Measurements from ENCODE around the genes KRTAP13-2, KRTAP19-1 and KRTAP20-3.

DNA sequence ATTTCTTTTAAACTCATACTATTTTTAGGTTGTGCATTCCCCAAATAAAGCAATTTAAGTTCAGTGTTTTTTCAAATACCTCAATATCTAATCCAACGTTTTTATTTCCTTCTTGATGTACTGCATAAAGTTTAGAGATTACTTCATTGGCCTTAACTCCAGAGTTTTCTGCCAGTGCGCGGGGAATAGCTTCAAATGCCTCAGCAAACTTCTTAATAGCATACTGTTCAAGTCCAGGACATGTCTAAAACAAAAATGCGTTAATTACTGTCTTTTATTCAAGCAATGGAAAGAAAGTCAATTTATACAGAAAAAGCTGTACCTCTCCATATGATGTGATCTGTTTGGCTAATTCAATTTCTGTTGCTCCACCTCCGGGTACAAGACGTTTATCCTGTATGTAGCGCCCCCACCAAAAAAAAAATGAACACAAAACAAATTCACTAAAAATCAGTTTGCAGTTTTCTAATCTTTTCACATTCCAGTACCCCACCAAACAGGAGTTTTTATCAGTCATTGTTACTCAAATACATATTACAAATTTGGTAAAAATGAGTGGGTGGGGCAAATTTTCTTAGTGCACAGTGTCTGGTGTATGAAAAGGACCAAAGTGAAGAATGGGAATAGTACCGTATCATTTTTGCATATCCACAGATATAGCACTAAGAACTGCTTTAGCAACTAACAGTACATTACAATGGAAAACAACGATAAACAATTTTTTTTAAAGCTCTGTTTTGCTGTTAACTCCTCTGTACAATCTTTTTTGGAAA, 12.1 kb downstream of the CCT8 start:
- PRO-cap: no peak

DNA sequence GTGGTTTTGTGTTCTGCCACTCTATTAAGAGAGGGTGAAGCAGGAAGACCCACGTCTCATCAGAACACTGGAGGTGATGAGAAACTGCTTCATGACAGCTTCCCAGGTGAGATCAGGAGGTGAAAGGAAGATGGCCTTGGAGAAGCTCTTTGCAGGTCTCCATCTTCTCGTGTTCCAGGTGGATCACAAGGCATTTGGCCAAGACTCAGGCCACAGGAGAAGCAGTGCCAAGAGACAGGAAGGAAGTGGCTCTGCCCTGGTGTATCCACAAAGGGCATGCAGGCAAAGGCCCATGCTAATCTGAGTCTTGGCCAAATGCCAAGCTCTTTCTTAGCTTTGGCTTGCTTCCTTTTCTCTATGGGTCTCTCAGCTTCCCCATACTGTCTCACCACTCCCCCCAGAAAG, 5.6 kb upstream of the CCT8 start:
- PRO-cap: no peak

DNA sequence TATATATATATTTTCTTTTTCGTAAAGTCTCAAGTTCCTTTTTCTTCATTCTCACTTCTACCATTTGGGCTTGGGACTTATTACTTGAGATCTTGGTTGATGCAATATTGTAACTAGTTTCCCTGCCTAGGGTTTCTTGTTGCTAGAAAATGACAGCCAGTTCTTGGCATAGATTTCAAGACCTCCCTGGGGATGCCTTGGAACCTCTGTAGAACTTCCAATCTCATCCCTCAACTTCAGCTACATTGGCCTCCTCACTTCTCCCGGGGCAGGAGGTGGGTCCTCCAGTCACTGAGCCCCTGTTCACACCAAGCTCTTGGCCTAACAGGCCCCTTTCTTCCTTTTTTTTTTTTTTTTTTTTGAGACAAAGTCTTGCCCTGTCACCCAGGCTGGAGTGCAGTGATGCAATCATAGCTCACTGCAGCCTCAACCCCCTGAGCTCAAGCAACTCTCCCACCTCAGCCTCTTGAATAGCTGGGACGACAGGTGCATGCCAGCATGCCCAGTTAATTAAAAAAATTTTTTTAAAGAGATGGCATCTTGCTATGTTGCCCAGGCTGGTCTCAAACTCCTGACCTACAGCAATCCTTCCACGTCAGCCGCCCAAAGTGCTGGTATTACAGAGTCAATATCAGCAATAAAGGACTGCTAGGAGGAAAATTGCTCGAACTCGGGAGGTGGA, 33.0 kb downstream of the MAP3K7CL start:
- PRO-cap: no peak

GRCh38 chr21:29299277-29299880, 657 bp downstream of the BACH1 start:
- PRO-cap: no peak

GRCh38 chr21:29302032-29303054, 3.6 kb downstream of the BACH1 start:
- PRO-cap: no peak

DNA sequence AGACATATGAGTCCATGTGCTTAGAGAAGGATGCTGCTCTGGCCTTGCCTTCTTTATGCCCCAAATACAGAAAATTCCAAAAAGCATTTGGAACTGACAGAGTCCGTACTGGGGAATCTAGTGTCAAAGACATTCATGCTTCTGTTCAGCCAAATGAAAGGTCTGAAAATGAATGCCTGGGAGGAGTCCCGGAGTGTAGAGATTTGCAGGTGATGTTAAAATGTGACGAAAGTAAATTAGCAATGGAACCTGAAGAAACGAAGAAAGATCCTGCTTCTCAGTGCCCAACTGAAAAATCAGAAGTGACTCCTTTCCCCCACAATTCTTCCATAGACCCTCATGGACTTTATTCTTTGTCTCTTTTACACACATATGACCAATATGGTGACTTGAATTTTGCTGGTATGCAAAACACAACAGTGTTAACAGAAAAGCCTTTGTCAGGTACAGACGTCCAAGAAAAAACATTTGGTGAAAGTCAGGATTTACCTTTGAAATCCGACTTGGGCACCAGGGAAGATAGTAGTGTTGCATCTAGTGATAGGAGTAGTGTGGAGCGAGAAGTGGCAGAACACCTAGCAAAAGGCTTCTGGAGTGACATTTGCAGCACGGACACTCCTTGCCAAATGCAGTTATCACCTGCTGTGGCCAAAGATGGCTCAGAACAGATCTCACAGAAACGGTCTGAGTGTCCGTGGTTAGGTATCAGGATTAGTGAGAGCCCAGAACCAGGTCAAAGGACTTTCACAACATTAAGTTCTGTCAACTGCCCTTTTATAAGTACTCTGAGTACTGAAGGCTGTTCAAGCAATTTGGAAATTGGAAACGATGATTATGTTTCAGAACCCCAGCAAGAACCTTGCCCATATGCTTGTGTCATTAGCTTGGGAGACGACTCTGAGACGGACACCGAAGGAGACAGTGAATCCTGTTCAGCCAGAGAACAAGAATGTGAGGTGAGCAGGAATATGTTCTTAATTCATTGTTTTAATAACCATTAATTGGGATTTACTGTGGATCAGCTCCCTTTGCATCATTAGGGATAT, 28.0 kb downstream of the BACH1 start:
- PRO-cap: no peak

GRCh38 chr21:29354171-29354916, 55.6 kb downstream of the BACH1 start:
- PRO-cap: no peak

- PRO-cap: no peak
These were observed 135.3 kb downstream of the BACH1 start for GRCh38 chr21:29434049-29434435.

GRCh38 chr21:30372027-30372326, at the start of gene KRTAP13-2:
KRTAP13-2 (minus strand) TSS chr21:30372271.
- PRO-cap: no peak

DNA sequence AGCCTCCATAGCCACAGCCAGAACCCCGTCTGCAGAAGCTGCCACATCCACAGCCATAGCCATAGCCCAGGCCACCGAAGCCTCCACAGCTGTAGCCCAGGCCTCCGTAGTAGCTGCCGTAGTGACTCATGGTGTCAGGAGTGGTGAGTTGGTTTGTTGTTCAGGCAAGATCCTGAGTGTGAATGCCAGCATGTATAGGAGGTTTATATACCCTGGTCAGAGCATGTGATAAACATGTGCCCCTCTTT, at the start of gene KRTAP19-1:
TSS of gene KRTAP19-1 (minus strand) at position 180 of the 248 bp plus-strand sequence.
- PRO-cap: no peak

- PRO-cap: no peak
These were observed at the start of gene KRTAP20-3 for GRCh38 chr21:30642516-30642947. KRTAP20-3 (plus strand) TSS chr21:30642864.

GRCh38 chr21:31159716-31160189, 121.5 kb upstream of the KRTAP19-8 start:
- PRO-cap: no peak

DNA sequence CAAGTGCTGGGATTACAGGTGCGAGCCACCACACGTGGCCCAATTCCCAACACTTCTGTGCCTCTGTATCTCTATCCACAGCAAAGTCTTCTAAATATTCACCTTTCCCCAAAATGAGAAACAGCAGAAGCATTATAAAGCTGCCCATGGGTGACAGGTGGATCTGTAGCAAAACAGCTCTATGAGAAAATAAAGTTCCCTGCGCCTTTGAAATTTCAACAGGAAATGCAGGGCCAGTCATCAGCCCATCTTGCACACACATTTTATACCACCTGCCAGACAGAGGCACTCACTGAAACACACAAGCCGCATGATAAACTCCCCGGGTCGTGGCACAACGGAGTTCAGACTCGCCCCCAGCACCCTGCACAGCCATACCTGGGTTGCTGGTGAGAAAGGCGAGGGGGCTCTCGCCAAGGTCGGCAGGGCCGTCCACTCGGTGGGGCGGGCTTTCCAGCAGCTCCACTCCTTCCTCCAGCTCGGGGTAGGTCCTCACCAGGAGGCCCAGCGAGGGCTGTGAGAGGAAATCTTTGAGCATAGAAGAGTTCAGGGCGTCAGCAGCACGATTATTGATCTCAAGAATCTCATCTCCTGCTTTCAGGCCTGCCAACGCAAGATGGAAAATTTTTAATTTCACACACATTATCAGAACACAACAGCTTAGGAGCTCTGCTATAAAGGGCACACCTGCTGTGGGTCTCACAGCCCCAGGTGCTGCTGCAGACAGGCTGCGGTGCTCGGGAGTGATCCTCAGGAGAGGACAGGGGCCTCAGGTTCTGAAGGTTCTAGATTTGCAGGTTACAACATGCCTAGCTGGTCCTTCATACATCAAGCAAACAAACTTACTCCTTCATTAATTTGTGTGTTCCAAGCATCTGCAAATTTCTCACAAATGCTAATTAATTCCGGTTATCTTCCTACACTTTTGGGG, 144.0 kb upstream of the KRTAP19-8 start:
- PRO-cap: no peak

- PRO-cap: no peak
These were observed 147.4 kb upstream of the KRTAP19-8 start for GRCh38 chr21:31185774-31186008.

DNA sequence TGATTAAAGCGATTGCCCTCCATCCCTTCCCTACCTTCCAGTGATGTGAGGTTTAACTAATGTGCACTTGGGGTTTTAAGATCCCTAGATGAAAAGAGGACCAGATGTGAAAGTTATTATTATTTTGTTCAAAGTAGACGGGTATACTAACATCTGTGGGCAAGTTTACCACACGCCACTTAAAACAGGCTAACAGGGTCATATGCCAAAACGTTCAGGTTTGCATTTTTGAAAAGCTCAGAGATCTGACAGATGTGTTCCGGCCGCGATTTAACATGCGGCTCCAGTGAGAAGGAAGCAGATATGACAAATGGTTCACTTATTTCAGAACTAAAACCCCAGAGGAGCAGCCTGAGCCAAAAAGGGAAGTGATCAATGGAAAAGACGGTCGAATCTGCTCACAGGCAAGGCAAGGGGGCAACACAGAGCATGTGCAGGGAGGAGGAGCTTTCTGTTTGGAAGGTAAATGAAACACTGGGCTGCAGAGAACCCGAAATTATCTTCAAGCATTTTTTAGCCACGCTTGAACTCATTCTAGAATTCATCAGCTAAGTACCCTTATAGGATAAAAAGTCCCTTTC, 17.2 kb downstream of the TIAM1 start:
- PRO-cap: no peak

- PRO-cap: no peak
These were observed 82.5 kb upstream of the SOD1 start for GRCh38 chr21:31577039-31577331.

DNA sequence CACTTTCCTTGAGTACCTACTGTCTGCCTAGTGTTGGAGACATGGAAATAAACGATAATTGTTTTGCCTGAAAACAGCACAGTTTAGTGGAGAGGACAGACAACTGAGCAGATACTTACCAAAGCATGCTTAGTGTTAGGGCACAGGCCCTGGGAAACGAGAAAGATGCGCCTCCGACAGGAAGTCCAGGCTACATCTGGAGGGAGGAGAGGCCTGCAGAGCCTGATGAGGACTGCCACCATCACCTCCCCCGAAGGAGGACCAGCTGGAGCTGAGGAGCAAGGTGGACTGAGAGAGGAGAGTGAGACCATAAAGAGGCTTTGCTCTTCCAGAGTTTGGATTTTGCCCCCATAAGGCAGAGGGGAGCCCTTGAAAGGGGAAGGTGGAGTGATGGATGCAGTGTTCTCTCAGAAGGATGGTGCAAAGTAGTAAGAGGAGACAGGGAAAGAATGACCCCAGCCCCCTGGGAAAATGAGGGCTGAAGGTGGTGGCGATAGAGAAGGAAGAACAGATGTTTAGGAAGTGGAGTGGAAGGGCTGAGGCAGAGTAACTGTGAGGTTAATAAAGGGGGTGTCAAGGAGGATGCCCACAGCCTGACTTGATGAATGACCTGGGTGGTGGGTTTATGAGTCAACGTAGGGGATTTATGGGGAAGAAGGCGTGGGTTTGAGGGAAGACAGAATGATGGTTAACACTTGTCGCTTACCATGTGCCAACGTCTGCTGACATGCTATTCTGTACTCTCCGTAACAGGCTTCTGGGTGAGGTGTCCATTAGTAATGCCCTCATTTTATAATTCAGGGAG, 1.1 kb upstream of the SCAF4 start:
- PRO-cap: no peak

- PRO-cap: no peak
These were observed 36.2 kb downstream of the HUNK start for GRCh38 chr21:31908936-31909503.

- PRO-cap: no peak
These were observed 16.9 kb downstream of the MRAP start for GRCh38 chr21:32315550-32315859.

- PRO-cap: no peak
These were observed 24.4 kb downstream of the URB1 start for GRCh38 chr21:32368314-32368823.